Lung (tissue), 4 donors: ENCODE measurements around a stretch of chr15.

DNA sequence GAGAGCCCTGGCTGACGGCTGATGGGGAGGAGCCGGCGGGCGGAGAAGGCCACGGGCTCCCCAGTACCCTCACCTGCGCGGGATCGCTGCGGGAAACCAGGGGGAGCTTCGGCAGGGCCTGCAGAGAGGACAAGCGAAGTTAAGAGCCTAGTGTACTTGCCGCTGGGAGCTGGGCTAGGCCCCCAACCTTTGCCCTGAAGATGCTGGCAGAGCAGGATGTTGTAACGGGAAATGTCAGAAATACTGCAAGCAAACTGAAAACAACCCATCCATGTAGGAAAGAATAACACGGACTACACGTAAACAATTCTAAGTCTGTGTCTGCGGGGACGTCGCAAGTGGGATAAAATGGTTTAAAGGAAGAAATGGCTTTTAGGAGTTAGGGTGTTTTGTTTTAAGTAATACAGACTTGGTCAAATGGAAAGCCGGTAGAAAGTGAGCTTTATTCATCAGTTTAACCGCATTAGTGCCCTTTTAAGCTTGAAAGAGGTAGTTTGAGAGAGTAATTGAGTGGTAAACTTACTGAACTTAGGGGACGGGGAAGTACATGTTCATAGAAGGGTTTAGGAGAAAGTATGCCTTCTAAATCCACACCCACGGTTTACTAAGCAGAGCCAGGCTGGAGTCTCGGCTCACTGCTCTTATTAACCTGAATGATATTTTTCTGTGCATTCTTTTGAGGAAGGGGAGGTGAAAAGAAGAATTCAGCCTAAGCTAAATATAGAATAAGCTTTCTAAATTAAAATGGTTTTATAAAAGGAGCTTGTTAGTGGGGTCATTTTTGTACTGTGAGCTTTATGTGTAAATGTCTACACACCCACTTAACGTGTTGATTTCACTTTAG lies 26.3 kb upstream of the GOLGA8M start:
- PRO-cap, result no peak
- RAMPAGE, long total RNA, result no peak
- RRBS, result no CpG with 5 or more reads among the region's 24 CpGs

DNA sequence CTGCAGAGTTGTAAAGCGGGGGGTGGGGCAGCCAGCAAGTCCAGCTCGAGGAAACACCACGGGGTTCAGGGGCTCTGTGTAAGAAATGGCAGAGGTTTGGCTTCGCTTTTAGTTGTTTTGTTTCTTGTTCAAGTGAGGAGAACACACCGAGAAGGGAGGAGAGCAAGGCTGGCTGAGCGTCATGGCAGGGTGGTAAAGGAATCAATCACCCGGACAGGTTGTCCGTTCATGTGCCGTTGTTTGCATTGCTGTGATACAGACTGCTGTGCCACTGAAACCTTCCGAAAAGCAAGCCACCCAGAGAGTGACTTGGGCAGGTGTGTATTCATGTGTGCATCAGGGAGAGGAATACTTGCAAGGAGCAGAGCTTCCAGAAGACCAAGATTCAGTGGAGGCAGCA lies 63.2 kb downstream of the APBA2 start:
- PRO-cap, result no peak
- RAMPAGE, long total RNA, result no peak
- RRBS, result no CpG with 5 or more reads among the region's 10 CpGs

GRCh38 chr15:29103482-29103741 lies 166.2 kb downstream of the NSMCE3 start:
- PRO-cap, result no peak
- RAMPAGE, long total RNA, result no peak
- RRBS, result 21% methylated on average over 19 of the region's 25 CpGs

GRCh38 chr15:29925302-29925812 lies 103.1 kb upstream of the TJP1 start:
- PRO-cap, result no peak
- RAMPAGE, long total RNA, result no peak
- RRBS, result no CpG with 5 or more reads among the region's 4 CpGs

DNA sequence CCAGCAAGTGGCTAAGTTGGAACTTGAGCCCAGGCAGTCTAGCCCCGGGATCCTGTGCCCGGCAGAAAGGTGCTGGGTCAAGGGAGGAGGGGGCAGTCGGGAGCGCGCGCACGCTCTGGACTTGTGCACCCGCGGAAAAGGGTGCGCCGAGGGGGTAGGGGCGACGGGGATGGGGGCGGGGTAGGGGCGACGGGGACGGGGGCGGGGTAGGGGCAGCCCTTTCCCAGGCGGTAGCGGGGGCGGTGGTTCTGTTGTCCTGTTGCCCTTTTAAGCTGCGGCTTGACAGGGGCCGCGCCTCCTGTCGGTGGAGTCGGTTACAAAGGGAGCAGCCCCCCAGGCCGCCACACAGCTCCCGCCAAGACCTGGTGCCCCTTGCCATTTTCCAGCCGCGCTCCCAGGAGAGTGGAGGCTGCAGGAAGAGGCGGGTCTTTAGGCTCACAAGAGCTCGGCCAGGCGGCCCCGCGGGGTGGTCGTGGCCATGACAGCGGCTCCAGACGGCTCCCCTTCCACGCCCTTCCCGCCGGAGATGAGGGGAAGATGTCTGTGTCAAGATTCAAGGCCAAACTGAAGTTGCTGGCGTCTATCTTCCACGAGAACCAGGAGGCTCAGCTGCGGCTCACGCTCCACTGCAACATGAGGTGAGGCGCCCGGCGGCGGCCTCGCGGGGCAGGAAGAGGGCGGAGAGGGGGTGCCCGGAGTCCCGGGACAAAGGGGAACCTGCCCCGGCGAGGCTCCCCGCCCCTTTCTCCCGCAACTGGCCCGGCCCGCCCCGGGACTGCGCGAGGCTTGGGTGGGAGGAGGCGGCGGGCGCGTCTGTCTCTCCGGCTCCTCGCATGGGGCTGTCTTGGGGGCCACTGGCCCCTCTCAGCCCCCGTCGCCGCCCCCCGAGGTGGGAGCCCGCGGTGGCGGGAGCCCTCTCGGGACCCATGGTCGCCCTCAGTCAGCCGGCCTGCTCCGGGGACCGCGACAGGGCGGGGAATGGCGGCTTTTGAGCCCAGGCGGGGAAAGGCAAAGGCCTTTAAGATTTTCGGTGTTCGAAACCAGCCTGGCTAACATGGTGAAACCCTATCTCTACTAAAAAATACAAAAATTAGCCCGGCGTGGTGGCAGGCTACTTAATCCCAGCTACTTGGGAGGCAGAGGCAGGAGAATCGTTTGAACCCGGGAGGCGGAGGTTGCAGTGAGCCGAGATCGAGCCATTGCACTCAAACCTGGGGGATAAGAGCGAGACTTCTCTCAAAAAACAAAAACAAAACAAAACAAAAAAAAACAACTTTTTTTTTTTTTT lies 61.1 kb downstream of the GOLGA8T start:
- PRO-cap, result no peak
- RAMPAGE, long total RNA, result no peak
- RRBS, result no CpG with 5 or more reads among the region's 95 CpGs

DNA sequence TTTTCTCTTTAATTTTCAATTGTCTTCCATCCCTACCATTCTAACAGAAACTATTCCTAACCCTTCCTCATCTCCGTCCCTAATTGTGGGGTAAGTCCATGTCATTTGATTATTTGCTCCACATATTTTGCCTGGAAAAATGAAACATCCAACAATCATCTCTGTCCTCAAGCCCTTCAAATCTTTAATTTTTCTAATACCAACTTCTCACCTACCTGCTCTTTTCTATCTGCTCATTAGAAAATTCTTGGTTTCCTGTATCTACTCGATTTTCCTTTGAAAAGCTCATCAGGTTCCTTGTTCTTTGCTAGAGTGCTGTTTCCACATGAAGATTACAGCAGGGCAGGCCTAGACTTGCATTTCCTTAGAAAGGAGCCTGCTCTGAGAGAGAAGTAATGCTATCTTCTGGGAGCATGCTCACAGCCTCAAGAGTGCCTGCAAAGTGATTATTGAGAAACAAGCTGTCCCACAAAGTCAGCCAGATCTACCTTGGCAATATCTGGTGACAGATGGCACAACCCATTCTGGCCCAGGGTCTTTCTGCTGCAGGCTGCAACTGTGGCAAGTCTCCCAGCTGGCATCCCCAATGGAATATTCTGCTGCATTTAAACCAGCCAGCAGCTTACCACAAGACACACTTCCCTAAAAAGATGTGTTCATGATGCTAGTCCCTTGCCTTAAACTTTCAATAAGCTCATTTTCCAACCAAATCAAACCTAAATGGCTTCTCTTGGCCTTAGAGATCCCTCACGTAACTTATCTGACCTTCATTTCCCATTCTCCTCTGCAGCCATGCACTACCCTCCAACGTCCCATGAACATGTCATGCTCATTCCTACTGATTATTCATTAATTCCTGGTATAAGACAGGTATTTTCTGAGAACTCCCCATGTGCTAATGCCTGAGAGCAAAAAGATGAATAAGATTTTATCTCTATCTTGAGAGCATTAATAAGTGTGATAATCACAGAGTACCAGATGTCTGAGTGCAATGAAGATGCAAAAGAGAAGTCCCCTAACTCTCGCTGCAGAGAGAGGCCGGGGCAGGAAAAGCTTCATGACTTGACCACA lies 29.3 kb downstream of the MTMR10 start:
- PRO-cap, result no peak
- RAMPAGE, long total RNA, result no peak
- RRBS, result no CpG with 5 or more reads among the region's 6 CpGs

- PRO-cap, result no peak
- RAMPAGE, long total RNA, result no peak
- RRBS, result no CpG with 5 or more reads among the region's 2 CpGs
Observed at GRCh38 chr15:30969663-30970135, 21.7 kb downstream of the MTMR10 start.

- PRO-cap, result no peak
- RAMPAGE, long total RNA, result no peak
- RRBS, result no CpG with 5 or more reads among the region's 3 CpGs
Observed at GRCh38 chr15:30999767-31000347, 8.4 kb upstream of the MTMR10 start.

DNA sequence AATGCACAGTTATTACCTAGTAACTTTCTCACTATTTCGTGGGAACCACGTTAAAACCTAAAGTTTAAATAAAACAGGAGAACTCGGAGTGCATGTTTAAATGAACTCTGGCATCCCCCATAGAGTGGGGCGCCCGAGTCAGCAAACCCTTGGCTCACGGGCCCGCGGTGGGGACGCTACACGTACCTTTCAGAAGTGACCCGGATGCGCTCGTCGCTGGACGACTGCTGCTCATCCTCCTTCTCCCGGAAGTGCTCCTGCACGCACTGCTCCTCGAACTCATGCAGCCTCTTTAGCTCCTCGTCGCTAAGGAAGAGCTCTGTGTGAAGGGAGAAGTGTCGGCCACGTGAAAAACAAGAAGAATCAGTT lies 34.5 kb upstream of the MTMR10 start:
- PRO-cap, result no peak
- RAMPAGE, long total RNA, result no peak
- RRBS, result 96% methylated on average over 6 of the region's 22 CpGs

- PRO-cap, result no peak
- RAMPAGE, long total RNA, result no peak
- RRBS, result 73% methylated on average over 3 of the region's 9 CpGs
Observed at GRCh38 chr15:31157622-31158034, 56.1 kb upstream of the TRPM1 start.

GRCh38 chr15:31254668-31254924 lies 72.0 kb upstream of the KLF13 start:
- PRO-cap, result no peak
- RAMPAGE, long total RNA, result no peak
- RRBS, result no CpG with 5 or more reads among the region's 5 CpGs

DNA sequence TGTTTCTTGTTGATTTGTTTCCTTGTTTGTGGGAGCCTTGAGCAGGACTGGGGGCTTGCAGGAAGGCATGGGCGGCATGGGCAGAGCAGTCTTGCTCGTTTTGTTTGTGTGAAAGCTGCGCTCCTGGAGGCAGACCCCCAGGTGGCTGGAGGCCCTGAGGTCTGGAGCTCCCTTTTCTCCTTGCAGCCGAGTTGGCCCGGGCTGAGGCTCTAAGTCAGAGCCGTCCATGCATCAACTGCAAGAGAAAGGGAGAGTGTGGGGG lies 26.9 kb upstream of the KLF13 start:
- PRO-cap, result no peak
- RAMPAGE, long total RNA, result no peak
- RRBS, result no CpG with 5 or more reads among the region's 6 CpGs

GRCh38 chr15:31304297-31304758 lies 22.3 kb upstream of the KLF13 start:
- PRO-cap, result no peak
- RAMPAGE, long total RNA, result no peak
- RRBS, result no CpG with 5 or more reads among the region's 5 CpGs

GRCh38 chr15:31327743-31328818 lies 1.4 kb downstream of the KLF13 start:
- PRO-cap, result bidirectional peak, plus-strand start at chr15:31328156, minus-strand start at chr15:31327946
- RAMPAGE, long total RNA, result no peak
- RRBS, result 1% methylated on average over 56 of the region's 131 CpGs

GRCh38 chr15:31328819-31329124 lies 2.1 kb downstream of the KLF13 start:
- PRO-cap, result no peak
- RAMPAGE, long total RNA, result no peak
- RRBS, result no CpG with 5 or more reads among the region's 4 CpGs

- PRO-cap, result no peak
- RAMPAGE, long total RNA, result no peak
- RRBS, result no CpG with 5 or more reads among the region's 9 CpGs
Observed at GRCh38 chr15:31338321-31338890, 11.8 kb downstream of the KLF13 start.

- PRO-cap, result no peak
- RAMPAGE, long total RNA, result no peak
- RRBS, result no CpG with 5 or more reads among the region's 24 CpGs
Observed at GRCh38 chr15:31342583-31343554, 16.2 kb downstream of the KLF13 start.

DNA sequence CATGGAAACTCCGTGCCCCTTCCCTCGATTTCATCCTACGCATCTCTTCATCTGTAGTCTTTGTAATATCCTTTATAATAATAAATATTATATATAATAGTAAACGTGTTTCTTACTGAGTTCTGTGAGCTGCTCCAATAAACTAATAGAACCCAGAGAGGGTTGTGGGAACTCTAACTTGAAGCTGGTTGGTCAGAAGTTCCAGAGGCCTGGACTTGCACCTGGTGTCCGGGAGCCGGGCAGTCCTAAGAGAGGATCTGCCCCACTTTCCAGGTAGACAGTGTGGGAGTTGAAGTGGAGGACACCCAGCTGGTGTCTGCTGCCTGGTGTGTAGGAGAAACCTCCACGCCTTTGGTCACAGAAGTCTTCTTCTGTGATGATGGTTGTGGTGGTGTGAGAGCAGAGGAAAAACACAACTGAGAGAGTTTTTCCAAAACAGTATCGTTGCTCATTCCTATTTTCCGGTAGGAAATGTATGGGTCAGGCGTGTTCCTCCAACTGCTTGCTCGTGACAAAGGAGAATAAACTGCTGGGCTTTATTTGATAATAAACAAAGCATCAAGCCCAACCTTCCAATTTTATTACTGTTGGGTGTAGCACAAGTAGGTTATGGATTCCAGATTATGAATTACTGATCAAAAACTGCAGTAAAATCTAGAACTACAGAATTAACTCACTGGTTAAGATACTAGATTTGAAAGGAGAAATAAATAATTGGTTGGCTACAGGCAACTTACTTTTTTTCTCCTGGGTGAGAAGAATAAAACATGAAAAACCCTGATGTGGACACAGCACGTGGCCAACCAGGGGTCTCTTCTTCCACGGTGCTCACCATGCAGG lies 137.0 kb downstream of the KLF13 start:
- PRO-cap, result no peak
- RAMPAGE, long total RNA, result no peak
- RRBS, result no CpG with 5 or more reads among the region's 13 CpGs

- PRO-cap, result no peak
- RAMPAGE, long total RNA, result no peak
- RRBS, result 7% methylated on average over 85 of the region's 166 CpGs
Observed at GRCh38 chr15:31482847-31484033, 156.6 kb downstream of the KLF13 start.

- PRO-cap, result no peak
- RAMPAGE, long total RNA, result no peak
- RRBS, result no CpG with 5 or more reads among the region's 5 CpGs
Observed at GRCh38 chr15:31500460-31501110, 173.9 kb downstream of the KLF13 start.